ENCODE data around the gene CA6.

DNA sequence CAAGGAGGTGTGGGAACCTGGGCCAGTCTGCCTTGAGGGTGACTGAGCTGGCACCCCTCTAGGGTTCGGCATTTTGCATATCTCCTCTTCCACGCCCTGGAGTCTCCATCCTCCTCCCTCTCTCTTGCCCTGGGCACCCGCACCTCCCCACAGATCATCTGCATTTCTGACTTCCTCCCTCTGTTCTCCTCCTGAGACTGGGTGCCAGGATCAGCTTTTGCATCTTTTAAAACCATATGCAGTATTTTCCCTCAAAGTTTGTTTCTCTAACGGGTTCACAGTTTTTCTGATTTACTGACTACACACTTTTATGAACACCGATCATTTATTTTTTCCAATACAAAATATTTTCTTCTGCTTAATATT, 107.2 kb upstream of the ERRFI1 start:
- PRO-cap = no peak
- RAMPAGE, long total RNA = no peak

DNA sequence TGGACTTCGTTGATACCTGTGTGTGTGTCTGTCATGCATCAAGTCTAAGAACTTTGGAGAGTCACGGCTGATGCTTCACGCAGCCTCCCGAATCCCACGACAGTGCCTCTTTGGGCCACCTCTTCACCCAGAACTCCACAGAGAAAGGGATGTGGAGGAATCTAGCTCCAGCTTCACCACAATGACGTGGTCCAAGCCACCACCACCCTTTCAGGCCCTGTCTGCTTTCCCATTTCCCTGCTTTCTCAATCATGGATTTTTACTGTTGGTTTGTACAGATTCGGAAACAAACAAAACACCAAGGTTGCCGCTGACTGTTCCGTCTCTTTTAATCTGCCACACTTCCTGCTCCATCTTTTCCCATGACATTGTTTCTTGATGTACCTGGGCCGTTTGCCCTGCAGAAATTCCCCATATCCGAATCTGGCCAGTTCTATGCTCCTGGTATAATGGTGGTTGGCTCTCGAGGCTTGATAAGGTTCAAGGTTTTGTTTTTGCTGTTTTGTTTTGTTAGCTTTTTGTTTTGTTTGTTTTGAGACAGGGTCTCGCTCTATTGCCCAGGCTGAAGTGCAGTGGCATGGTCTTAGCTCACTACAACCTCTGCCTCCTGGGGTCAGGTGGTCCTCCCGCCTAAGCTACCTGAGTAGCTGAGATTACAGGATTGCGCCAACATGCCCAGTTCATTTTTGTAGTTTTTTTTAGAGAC, 108.9 kb upstream of the ERRFI1 start:
- PRO-cap = no peak
- RAMPAGE, long total RNA = no peak

DNA sequence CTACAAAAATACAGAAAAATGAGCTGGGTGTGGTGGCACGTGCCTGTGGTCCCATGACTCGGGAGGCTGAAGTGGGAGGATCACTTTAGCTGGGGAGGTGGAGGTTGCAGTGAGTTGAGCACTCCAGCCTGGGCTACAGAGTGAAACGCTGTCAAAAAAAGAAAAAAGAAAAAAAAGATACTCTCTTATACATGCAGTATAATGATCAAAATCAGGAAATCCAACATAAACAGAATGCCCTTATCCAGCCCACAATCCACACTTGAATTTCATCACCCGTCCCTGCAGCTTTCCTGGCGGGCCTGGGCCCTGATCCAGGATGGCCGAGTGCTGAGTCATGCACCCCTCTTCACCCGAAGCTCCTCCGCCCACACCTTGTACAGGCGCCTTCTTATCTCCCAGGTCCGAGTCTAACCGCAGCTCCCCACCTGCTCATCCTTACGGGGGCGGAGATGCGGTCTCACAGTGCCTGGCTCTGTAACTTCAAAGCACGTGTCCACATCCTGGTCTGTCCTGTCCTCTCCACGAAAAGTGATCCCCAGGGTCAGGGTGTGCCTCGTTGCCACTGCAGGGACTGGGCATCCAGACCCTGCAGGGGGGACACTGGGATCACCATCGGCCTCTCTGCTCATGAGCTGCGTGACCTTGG, 120.2 kb upstream of the SLC45A1 start:
- PRO-cap = no peak
- RAMPAGE, long total RNA = no peak

GRCh38 chr1:8390771-8391904, 73.2 kb downstream of the SLC45A1 start:
- PRO-cap = no peak
- RAMPAGE, long total RNA = start-site peak on the minus strand at chr1:8391606-8391680, 24 reads

GRCh38 chr1:8425260-8425860, 107.4 kb downstream of the SLC45A1 start:
- PRO-cap = no peak
- RAMPAGE, long total RNA = no peak

DNA sequence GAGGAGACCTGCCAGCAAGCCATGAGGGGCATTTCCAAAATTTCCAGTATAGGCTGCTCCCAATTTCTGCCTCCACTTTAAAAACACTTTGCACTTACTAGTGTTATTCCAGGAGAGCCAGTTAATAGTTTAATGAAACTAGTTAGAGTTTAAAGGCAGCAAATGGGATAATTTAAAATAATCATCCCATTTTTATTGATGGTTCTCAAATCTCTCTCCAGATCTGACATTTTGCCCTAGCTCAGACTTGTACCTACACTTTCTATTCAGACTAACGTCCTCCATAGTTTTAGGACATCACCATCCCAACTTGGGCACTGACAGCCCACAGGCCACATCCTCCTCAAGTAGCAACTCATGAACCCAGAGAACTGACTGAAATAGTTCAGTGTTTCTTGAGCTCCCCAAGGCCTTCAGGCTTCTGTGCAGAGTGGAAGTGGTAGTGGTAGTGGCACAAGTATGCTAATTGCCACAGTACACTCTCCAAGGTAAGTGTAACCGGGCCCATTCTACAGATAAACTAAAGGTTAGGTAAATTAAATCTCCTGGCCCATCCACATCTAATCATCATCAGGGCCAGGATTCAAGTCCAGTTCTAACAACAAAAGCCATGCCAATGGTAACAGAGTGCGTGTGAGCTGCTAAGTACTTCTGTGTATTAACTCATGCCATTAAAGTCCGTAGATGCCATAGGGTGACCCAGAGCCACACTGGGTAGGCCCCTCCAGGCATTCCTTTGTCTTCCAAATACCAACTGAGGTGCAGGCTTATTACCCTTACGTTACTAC, 112.6 kb downstream of the SLC45A1 start:
- PRO-cap = no peak
- RAMPAGE, long total RNA = start-site peak on the minus strand centred at position 531 of the sequence, 391 bp wide, 15 reads

GRCh38 chr1:8438422-8438841, 120.5 kb downstream of the SLC45A1 start:
- PRO-cap = no peak
- RAMPAGE, long total RNA = no peak

DNA sequence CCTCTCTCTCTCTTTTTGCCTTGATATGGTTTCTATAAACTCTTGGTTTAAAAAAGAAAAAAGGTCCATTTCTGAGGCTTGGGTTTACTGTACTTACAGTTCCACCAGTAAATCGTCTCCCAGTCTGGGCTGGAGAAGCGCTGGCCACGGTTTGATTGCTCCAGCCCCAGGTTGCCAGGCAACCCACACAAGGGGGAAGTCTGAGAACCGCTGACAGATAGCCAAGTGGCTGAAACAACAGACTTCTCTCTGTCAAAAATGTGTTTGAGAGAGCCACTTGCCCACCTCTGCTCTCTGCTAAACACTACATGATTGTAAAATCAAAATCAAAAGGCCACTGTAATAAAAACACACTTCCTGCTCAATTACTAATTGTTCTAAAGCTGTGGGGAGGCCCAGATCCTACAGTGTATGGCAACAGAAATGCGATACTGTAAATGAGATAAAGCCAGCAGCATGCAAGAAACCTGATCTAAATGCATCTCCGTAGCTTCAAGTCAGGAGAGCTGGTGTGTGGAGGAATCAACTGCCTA, 121.1 kb downstream of the SLC45A1 start:
- PRO-cap = no peak
- RAMPAGE, long total RNA = start-site peak on the minus strand centred at position 214 of the sequence, 6 bp wide, 17 reads

DNA sequence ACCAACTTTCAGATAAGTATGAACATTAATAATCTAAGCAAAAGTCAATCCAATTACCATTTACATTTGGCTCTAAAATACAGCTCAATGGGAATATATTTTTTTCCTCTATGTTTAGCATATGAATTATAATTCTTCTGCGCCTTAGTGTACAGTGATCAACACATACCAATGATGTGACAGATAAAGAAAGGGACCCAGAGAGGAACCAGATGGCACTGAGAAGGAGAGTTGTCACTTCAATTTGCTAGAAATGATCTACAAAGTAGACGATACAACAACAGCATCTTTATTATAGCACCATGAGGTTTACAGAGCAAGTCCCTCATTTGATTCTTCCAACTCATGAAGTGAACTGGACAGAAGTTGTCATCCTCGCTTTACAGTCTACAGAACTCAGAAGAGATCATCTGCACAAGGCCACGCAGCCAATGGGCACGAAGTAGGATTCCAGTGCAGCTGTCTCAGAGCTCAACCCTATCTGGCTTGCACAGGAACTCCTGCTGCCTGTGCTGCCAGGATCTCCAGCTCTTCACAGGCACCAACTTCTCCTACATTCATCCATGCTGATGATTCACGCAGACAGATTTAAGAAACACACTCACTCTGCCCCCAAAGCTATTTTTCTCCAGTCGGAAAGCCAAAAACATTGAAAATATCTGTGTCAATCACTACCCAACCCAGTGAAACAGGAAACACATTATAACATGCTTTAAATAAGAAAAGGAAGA, 157.2 kb downstream of the RERE start:
- PRO-cap = no peak
- RAMPAGE, long total RNA = no peak

GRCh38 chr1:8785921-8786764, 31.3 kb downstream of the RERE start:
- PRO-cap = no peak
- RAMPAGE, long total RNA = start-site peak on the minus strand at chr1:8786417-8786519, 12 reads

GRCh38 chr1:8863386-8863827, 15.1 kb downstream of the ENO1 start:
- PRO-cap = no peak
- RAMPAGE, long total RNA = no peak

DNA sequence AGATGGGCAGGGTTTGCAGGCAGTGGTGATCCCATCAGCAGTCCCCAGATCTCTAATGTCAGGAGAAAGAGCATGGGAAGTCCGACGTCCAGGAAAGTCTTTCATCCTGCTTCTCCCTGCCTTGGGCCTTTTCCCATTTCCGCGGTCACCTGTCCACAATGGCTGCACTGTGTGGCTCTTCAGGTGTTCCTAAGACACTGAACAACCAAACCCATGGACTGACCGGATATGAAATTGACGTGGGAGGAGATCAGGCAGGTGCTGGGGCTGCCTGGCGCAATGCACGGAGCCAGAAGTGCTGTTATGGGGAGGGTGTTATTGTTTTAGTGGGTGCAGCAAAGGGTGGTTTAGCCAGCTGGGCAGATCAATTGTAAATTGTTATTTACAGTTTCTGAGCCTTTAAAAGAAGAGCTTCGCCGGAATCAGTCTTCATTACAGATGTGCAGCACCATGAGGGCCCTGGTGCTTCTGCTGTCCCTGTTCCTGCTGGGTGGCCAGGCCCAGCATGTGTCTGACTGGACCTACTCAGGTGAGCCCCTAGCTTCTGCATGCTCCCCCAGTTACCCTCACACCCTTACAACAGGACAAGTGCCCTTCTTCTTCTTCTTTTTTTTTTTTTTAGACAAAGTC, at the start of gene CA6:
TSS of gene CA6 (plus strand) at position 432 of the 630 bp plus-strand sequence.
- PRO-cap = no peak
- RAMPAGE, long total RNA = no peak

DNA sequence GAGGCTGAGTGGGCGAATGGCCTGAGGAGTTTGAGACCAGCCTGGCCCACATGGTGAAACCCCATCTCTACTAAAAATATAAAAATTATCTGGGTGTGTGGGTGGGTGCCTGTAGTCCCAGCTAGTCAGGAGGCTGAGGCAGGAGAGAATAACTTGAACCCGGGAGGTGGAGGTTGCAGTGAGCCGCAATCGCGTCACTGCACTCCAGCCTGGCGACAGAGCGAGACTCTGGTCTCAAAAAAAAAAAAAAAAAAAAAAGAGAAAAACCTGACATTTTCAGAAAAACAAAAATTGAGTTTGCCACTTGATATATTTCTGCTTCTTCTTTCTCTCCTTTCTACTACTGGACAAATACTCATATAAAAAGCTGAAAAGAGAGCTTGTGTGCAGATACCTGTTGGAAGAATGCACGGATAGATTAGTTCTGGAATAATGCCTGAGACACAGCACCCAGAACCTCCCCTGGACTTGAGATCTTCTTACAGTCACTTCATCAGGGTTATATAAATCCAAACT, 24.4 kb downstream of the CA6 start:
- PRO-cap = no peak
- RAMPAGE, long total RNA = no peak

DNA sequence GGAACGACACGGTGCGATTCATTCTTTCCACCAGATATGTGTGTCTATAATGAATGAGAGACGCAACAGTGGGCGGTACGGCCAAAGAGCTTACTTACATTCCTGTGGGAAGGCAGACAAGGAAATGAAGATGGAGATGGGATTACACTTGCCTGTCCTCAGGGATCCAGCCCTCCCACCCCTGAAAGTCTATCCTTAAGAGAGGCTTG, 31.4 kb downstream of the CA6 start:
- PRO-cap = no peak
- RAMPAGE, long total RNA = no peak

- PRO-cap = no peak
- RAMPAGE, long total RNA = no peak
These were observed 24.2 kb downstream of the SLC2A7 start for GRCh38 chr1:9001992-9002547.

GRCh38 chr1:9152549-9152967, 23.7 kb upstream of the GPR157 start:
- PRO-cap = no peak
- RAMPAGE, long total RNA = no peak

DNA sequence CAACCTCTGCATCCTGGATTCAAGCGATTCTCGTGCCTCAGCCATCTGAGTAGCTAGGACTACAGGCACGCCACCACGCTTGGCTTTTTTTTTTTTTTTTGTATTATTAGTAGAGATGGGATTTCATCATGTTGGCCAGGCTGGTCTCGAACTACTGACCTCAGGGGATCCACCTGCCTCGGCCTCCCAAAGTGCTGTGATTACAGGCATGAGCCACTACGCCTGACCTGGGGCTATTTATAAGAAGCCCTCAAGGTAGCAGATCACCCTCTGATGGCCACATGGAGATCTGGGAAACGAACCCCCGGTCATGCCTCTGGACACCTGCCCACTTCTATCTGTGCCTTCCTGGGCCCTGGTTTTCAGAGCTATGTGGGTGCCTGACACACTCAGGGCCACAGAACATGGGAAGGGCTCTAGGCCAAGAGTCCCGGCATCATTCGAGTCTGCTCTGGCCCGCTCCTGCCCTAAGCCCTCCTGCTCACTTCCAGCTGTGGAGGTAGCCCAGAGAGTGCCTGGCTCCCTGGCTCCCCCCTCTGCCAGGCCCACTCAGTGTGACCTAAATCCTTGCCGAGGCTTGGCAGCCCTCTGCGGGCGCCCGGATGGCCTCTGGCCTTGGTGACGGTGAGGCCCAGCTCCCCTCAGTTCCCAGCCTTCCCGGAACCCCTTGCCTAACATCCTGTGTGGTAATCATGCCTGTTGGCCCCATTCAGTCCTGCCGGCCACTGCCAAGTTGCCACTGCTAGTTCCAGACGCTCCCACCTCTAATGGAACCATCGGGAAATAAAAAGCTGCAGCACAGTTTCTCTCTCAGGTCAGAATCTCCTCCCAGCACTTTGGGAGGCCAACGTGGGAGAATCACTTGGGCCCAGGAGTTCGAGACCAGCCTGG, 1.5 kb upstream of the H6PD start:
- PRO-cap = bidirectional peak, plus-strand start at position 767 of the sequence, minus-strand start at position 611 of the sequence
- RAMPAGE, long total RNA = no peak

- PRO-cap = bidirectional peak, plus-strand start at chr1:9234774, minus-strand start at chr1:9234578
- RAMPAGE, long total RNA = no peak
These were observed 346 bp upstream of the H6PD start for GRCh38 chr1:9234150-9234705.

GRCh38 chr1:9249192-9250434, 15.0 kb downstream of the H6PD start:
- PRO-cap = no peak
- RAMPAGE, long total RNA = start-site peak on the plus strand at chr1:9249150-9249473, 6 reads

DNA sequence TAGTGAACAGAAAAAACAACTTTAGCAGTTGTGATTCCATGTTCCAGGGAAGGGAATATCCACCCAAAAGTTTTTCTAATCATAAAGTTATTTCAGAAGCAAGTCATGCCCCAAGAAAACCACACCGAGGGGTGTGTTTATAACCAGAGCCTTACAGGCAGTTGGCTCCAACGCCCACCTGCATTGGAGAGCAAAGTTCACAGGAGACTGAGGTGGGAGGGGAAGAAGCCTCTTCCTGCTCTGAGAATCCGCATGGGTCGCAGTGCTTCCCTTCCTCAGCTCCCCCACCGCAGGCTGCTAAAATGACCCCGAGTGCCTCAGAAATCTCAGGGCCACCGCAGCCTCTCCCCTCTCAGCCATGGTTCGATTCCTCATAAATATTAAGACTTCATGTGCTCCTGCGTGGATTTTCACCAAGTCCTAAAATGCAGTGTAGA, 13.5 kb upstream of the SPSB1 start:
- PRO-cap = no peak
- RAMPAGE, long total RNA = no peak